Mesenchymal stem cell of Wharton's jelly (primary cell): ENCODE measurements around a stretch of chr16.

- CAGE, long polyA plus RNA, result no peak
Observed at GRCh38 chr16:79767766-79768461, 167.4 kb upstream of the MAF start.

DNA sequence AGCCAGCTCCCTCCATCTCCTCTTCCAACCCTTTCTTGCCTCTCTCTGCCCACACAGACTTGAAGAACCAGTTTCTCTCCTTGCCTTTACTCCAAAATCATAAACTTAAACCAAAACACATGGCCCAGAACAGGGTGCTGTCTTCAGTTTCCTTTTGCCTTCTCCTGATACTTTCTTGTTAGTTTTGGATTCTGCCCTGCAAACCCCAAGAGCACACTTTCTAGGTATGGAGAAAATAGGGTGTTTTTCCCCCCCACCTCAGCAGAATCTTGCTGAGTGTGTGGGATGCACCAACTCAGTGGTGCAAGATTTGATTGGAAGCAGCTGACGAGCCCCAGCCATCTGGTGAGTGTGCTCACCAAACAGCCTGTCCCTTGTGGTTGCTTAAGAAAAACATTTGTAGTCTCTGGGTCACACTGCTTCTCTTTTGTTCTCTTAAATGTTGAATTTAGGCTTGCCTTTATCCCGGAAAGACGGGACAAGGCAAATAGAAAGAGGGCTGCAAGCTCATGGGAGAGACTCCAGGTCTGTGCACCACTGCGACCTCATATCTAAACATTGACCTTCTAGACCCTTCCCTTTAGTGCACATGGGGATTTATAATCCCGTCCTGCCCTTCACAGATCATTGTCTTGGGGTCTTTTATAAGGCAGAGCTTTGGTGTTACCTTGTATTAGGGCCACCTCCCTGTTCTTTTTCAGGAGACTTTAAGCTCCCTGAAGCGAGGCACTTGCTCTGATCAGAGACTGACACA, 176.0 kb upstream of the MAF start:
- CAGE, long polyA plus RNA, result no peak

DNA sequence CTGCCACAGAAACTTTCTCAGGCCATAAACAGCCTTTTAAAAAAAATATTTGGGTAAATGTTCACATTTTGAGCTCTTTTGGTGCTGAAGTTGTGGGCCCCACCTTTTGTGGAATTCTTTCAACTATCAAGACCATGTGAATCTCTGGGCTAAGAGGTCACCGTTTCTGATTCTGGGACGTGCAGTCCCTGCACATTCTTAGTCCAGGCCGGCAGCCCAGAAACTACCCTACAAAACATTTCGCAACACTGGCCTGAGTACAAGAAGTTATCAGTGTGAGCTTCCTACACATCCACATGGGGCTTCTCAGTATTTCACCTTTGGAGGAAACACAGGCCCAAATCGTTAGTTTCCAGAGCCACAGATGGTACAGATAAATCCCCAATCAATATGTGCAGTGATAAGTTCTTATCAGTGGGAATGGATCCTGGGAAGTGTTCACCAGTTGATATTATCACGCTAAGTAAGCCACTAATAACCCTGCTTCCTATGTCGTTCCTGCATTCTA, 369.9 kb upstream of the MAF start:
- CAGE, long polyA plus RNA, result no peak

DNA sequence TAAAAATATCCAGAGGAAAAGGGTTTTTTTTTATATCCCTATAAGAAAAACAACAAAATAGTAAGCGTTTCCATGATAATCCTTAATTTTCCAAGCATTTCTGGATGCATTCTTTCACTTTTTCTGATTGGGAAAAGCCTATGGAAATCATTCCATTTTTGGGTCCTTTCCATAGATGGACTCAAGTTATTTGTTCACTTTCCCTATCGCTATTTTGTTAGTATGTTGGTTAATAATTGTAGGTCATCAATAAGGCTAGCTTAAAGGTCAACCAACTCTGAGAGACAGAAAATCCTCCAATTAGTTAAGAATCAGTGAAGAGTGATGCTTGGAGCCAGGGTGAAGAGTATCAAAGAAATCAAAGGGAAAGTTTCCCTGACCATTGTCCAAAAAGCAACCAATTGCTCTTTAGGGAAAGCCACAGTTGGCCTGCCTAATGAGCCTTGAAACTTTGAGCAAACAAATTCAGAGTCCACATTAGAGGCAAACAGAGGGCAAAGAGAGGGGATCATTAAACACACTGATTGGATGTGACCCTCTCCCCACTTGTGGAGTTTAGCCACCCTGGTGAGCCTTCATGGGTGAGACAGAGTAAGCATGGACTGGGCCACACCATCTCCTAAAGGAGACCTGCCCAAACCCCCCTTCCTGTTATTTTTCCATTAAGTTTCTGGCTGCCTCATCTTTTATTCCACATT, 133.4 kb upstream of the DYNLRB2 start:
- CAGE, long polyA plus RNA, result no peak

DNA sequence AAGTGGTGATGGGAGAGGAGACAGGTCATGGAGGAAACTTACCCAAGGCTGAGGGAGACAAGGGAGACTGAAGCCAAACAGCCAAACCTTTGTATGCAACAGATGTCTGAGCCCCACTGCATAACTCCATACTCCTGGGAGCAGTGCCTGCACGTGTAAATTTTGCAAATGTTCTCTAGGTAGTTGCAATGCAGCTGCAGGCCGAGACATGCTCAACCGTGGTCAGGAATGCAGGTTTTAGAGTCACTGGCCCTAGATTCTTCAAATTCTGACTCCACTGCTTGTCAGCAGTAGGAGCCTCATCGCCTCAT, 11.4 kb downstream of the DYNLRB2 start:
- CAGE, long polyA plus RNA, result no peak

GRCh38 chr16:80569457-80570123, 28.8 kb downstream of the DYNLRB2 start:
- CAGE, long polyA plus RNA, result no peak

DNA sequence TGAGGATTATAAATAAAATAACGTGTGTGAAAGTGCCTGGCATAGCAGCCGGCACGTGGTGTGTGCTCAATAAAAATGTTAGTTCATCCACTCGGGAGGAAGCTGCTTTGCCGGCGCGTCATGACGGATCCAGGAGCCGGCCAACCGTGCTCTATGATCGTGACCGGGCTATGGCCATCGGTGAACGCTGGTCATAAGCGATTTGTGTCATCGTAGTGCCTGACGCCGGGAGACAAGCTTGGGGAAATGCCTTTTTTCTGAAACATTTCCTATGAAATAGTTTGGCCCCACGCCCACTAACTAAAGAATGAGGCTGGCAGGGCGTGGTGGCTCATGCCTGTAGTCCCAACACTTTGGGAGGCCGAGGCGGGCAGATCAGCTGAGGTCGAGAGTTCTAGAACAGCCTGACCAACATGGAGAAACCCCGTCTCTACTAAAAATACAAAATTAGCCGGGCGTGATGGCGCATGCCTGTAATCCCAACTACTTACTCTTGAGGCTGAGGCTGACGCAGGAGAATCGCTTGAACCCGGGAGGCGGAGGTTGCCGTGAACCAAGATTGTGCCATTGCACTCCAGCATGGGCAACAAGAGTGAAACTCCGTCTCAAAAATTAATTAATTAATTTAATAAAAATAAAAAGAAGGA, 73.8 kb downstream of the CMC2 start:
- CAGE, long polyA plus RNA, result no peak

GRCh38 chr16:81004564-81005090, 2.1 kb downstream of the CMC2 start:
- CAGE, long polyA plus RNA, result no peak

- CAGE, long polyA plus RNA, result no peak
Observed at GRCh38 chr16:81036020-81036898, 617 bp downstream of the ATMIN start.

GRCh38 chr16:81043937-81045024, 8.6 kb downstream of the ATMIN start:
- CAGE, long polyA plus RNA, result no peak

GRCh38 chr16:81061162-81061726, 15.8 kb downstream of the C16orf46 start:
- CAGE, long polyA plus RNA, result no peak

DNA sequence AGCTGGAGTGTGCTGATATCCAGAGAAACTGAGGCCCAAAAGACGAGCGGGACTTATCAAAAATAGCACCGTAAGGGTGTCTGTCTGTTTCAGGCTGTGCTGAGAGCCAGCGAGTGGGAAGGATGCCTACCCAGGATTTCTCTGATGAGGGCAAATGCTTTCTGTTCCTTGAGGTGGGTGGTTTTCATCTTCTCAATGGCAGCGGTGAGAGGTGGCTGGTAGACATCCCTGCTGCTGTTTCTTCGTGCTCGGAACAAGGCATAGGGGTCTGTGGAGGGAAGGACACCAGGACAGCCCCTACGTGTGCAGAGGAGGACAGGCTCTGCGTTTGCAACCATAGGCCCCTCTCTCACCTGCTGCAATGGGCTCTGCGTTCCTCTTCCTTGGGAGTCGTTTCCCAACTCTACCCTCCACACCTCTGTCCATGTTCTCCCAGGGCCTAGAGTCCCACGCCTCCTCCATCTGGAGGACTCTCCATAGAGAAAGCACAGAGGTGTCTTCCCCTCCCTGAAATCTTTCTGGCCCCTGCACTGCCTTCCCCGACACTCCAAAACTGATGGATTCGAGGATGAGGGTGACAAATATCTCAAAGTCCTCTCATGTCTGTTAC, 37.3 kb upstream of the GCSH start:
- CAGE, long polyA plus RNA, result no peak

- CAGE, long polyA plus RNA, result no peak
Observed at GRCh38 chr16:81141361-81141613, 45.1 kb upstream of the GCSH start.

- CAGE, long polyA plus RNA, result no peak
Observed at GRCh38 chr16:81275770-81276309, 37.4 kb downstream of the BCO1 start.

- CAGE, long polyA plus RNA, result no peak
Observed at GRCh38 chr16:81315505-81316174, 878 bp downstream of the GAN start.

DNA sequence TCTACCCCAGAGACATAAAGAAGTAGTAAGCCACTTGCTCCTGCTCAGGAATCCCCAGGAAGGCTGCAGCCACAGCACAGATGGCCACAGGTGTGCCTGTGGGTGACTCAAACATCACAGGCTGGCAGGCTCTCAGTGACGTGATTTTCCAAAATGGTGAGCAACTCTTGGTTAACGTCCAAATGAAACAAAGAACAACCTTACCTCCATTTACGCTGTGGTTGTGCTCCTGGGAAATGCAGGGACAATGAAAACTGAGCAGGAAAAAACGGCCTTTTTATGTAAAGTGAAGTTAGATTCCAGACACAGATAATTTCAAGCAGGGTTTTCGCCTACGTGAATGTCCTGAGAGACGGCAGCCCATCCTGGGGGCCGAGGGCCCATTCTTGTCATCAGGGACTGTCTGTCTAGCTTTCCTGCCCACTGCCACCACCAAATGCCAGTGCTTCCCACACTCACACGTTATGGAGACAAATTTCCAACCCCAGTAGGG, 37.4 kb upstream of the CMIP start:
- CAGE, long polyA plus RNA, result no peak

DNA sequence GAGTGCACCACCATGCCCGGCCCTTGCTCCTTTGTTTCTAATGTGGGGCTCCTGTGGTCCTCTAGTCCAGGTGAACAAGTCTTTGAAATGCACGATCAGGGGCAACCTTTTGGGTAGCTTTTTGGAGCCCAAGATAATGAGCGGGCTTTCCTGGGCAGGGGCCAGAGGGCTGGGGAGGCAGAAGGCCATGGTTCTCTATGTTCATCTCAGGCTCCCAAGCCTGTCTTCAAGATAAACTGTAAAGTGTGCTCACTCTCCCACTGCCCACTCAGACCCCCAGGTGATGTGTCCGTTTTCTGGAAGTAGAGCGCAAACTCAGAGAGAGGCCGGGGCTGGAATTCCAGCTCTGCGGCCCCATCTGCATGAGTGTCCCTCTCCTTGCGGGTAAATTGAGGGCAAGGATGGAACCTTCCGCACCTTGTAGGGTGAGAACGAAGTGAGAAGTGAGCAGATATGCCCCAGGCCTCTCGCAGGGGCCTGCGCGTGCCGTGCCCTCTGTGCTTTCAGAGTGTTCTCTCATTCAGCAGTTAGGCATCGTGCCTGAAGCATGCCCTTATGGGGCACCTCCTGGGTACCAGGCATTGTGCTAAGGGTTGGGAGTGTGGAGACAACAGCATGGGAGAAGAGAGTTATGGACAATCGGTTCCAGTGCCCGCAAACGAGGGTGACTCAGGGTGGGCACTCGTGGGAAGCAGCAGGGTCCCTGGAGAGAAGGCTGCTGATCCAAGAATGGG, 23.6 kb downstream of the CMIP start:
- CAGE, long polyA plus RNA, result no peak

DNA sequence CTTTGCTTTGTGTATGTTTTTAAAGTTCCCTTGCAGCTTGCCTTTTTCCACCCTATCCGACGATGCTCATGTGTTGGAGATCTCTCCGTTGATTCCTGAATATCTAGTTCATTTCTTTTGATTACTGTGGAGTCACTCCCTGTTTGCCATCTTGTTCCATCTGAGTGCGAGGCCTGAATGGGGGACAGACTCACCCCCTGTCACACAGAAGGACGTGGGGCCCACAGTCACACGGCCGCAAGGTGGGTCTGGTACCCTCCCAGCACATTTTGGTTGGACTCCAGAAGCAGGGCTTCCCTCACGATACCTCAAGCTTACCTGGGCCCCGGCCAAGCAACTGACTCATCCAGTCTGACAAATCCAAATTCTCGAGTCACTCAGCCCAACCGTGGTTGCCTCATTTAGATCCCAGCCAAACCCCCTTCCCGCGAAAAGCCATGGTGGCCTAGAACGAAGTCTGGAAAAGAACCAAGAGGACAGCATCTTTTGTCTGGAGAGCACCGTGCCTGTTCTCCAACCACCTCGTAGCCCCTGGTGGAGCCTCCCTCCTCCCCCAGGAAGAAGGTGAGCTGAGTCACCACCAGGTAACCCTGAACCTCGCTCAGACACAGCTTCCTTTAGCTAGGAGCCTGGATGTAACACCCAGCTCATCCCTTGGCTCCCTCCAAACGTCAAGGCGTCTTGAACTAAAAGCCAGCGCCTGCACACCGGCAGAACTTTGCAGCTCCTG, 78.8 kb downstream of the CMIP start:
- CAGE, long polyA plus RNA, result no peak

GRCh38 chr16:81568185-81568976, 123.8 kb downstream of the CMIP start:
- CAGE, long polyA plus RNA, result no peak

DNA sequence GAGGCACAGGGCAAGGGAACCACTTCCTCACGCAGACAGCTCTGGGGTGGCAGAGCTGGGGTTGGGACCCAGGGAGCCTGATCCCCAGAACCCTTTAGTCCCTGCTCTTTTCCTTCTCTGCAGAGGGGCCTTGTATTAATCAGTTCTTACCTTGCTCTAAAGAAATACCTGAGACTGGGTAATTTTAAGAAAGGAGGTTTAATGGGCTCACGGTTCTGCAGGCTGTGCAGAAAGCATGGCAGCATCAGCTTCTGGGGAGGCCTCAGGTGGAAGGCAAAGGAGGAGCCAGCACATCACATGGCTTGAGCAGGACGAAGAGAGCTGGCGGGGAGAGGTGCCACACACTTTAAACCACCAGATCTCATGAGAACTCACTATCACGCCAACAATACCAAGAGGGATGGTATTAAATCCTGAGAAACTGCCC, 137.1 kb downstream of the CMIP start:
- CAGE, long polyA plus RNA, result no peak